ENCODE measurements around a stretch of chr7.

DNA sequence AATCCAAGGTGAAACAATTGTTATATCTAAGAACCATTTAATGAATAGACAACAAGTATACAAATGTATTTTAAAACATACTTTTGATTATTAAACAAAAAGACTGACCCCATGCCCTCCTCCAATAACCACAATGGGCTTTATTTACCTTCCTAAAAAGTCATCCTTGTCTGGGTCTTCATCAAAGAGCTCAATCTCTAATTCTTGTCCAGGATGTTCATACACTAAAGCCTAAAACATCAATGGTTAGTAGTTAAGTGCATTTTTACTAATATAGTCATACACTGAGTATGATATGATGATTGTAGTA is 58.3 kb upstream of the NCAPG2 start:
- CAGE, long polyA plus RNA = no peak

- CAGE, long polyA plus RNA = no peak
- RRBS = no CpG with 5 or more reads among the region's 12 CpGs
Observed at GRCh38 chr7:158777709-158778386, 51.5 kb downstream of the ESYT2 start.

DNA sequence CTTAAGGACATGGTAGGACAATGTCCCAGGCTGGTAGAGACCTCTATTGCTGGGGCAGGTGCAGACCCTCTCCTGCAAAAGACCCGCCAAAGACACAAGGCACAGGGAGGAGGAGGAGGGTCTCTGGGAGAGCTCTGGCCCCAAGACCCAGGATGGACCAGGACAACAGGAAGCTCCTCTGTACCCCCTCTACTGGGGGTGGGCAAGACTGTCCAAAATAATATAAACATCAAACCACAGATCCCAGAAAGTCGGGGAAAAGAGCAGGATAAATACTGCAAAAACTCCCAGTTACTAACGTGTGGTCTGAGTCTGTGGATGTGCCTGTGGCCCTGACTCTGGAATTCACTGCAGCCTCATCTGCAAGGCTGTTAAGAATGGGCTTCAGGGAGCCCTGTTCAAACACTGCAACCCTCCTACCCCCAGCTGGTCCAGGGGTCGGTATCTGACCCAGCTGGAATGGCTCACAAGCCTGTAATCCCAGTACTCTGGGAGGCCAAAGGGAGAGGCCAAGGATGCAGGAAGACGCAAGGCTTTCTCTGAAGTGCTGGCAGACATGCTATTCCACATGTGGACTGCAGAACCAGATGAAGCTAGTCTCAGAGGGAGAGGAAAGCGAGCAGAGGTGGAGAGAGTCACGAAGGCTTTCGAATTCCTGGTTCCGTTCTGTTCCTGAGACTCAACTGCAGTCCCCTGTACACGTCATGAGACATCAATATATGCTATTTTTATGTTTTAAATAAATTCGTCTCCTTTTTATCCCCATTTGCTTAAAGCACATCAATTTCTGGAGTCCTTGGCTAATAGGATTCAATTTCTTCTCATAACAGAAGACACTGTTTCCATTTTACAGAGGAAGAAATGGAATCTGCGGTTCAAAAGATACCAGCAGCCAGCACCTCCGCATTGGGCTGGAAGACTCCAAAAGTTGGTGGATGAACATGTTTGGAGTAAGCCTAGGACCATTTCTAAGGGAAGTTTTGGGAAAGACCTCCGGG is 45.1 kb downstream of the ESYT2 start:
- CAGE, long polyA plus RNA = no peak
- RRBS = no CpG with 5 or more reads among the region's 14 CpGs

GRCh38 chr7:158816972-158817326 is 12.4 kb downstream of the ESYT2 start:
- CAGE, long polyA plus RNA = no peak
- RRBS = no CpG with 5 or more reads among the region's 2 CpGs

GRCh38 chr7:158865384-158866159 is 9.2 kb downstream of the DYNC2I1 start:
- CAGE, long polyA plus RNA = no peak
- RRBS = no CpG with 5 or more reads among the region's 11 CpGs

- CAGE, long polyA plus RNA = no peak
- RRBS = no CpG with 5 or more reads among the region's 23 CpGs
Observed at GRCh38 chr7:158879321-158880105, 23.2 kb downstream of the DYNC2I1 start.

DNA sequence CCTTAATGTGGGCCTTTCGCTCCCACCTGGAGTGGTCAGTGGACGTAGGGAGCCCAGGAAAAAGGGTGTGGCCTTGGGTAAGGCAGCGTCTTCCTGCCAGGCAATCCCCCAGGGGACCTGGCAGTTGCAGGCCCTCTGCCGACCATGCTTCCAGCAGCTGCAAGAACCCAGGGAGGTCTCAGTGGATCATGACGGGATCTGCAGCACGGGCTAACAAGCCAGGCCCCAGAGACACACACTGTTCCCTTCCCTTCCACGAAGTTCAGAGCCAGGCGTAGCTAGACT is 48.0 kb upstream of the VIPR2 start:
- CAGE, long polyA plus RNA = no peak
- RRBS = no CpG with 5 or more reads among the region's 8 CpGs